Transverse colon (tissue), 4 donors: Measurements from ENCODE around the gene TSC22D1.

- PRO-cap, result no peak
- RAMPAGE, long total RNA, 4 experiments, result no peak in any of the 4 experiments
These were observed 714 bp upstream of the SLC25A15 start for GRCh38 chr13:40788692-40789102.

DNA sequence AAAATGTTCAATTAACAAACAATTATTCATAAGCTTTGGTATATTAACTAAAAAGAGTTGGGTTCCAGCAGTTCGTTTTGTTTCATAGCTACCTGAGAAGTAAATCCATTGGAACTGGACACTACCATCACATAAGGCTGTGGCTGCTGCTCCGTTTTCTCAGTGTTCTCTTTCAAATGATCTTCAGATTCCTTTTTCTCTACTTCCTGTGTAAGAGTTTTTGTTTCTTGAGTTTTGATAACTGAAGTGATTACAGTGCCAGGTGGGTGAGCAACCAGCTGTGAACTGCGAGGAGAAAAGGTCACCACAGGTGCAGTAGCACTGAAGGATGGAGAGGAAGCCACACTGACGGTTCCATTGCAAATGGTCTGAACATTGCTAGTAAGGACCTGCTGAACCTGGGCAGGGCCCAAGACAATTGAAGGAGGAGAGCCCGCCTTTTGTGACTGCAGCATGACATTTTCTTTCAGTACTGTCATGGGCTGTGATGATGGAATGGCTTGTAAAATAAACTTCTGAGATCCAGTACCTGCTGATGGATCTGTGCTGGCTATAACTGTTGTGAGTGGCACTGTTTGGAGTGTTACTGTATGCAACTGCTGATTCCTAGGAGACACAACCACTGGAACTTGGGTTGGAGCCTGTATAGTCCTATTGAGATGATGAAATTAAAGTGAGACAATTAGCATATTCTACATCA lies 85.6 kb downstream of the ELF1 start:
- PRO-cap, result no peak
- RAMPAGE, long total RNA, 4 experiments, result no peak in any of the 4 experiments

GRCh38 chr13:40940852-40941516 lies 78.1 kb downstream of the ELF1 start:
- PRO-cap, result no peak
- RAMPAGE, long total RNA, 4 experiments, result start-site peak on the minus strand in 1 of 4 experiments, at chr13:40941144-40941362 at its widest, 15 reads per replicate

GRCh38 chr13:40980562-40980939 lies 38.6 kb downstream of the ELF1 start:
- PRO-cap, result unidirectional peak, minus-strand start at chr13:40980666
- RAMPAGE, long total RNA, 4 experiments, result start-site peak on the minus strand in 1 of 4 experiments, at chr13:40980710-40980886 at its widest, 6 reads per replicate

DNA sequence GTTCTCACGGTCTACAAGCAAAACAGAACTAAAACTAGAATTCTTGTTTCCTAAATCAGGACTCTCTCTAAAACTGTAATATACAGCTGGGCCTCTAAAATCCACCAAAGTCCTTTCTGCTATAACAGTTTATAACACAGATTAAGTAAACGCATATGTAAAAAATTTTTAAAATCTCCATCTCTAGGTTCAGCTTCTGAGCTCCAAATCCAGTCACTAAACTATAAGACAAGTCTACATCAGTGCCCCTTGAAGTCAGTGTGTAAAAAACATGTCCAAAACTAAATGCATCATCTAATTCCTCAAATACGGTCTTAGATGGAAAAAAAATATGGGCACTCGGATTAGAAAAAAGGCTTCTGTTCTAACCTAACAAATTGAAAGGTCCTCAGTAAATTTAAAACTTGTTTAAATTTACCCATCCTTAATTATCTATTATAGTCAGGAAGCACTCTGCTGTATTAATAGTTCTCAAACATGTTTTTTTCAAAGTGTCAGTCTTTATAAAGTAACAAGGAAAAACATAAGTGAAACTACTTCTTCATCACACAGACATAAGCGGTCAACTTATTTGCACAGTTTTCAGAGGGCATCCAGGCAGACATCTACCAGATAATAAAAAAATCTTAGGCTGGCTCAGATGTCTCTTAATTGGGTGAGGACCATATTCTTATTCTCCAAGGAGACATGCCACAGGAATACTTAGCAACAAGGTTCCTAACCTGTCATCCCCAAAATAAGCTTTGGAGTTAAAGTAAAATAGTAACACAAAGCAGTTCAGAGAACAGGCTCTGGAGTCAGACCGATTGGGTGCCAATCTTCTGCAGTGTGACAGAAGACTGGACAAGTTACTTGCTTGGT lies 33.5 kb downstream of the ELF1 start:
- PRO-cap, result unidirectional peak, plus-strand start at position 585 of the sequence
- RAMPAGE, long total RNA, 4 experiments, result no peak in any of the 4 experiments

DNA sequence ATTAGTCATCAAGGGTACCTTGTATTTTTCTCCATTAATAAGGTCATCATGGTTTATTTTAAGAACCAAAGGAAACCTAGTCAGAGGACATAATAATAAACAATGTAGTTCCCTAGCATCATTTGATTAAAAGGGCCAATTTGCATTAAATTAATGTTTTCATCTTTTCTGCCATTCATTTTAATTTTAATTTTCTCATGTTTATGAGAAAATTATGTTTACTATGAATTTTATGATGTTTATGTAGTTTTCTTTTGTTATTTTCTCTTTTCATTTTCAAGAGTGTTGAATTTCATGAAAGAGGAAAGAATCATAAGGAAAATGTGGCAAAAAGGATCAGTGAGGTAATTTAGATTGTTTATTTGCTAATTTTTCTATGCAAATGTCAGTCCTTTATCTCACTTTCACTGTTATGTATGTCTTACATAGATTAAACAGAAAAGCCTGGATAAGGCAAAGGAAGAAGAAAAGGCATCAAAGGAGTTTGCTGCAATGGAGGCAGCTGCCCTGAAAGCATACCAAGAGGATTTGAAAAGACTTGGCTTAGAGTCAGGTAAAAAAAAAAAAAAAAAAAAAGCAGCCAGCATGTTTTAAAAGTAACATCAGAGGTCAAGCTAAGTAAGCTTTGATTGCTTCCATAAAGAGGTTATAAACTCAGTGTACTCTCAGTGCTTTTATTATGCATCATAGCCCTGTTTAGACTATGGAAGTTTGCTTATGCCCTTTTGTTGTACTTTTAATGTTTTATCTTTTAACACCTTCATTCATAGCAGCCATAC lies 3.6 kb downstream of the WBP4 start:
- PRO-cap, result no peak
- RAMPAGE, long total RNA, 4 experiments, result start-site peak on the plus strand in 1 of 4 experiments, centred at position 408 of the sequence, 16 reads per replicate

DNA sequence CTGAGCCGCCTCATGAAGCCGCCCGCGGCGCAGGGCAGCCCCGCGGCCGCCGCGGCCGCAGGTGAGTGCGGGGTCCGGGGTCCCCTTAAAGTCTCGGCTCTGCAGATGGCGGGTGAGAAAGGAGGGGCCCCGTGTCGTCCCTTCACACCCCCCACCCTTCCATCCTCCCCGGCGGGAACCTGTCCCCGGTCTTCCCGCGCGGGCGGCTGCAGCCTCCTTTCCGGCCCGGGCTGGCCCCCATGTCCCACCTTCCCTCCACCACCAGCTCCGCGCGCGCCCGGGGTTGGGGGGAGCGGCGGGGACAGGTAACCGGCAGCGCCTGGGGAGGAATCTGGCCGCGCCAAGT lies 319 bp downstream of the RGCC start:
- PRO-cap, result no peak
- RAMPAGE, long total RNA, 4 experiments, result no peak in any of the 4 experiments

DNA sequence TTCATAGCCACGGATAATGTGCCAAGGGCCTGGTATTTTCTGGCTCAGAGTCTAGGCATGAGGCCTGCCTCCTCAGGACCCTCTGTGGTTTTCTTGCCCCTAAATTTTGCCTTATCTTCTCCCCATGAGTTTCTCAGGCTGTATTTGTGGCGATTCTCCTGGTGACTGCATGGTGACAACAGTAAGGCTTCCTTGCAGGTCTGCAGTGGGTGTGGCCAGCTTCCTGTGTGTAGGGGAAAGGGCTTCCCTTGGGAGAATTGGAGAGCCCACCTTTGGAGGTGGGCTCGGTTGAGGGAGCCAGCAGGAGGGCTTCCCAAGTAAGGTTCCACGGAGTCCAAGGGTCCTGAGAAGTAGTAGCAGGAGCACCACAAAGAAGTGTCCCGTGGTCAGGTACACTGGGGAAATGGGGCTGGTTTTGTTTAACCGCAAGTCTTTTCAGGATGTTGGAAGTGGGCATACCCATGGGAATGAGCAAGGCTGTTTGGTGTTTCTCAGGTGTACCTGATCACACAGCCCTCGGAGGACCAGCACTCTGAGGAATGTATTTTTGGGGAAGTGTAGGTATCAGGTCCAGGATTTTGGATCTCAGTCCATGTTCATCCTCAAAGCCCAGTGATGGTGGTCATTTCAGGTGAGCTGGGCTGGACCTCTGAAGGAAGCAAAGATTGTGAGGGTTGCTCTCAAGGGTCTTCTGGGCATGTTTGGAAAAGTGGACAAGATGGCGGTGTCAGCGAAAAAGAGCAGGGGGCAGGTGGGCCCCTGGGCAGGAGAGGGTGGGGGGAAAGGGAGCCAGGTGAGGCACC lies 7.0 kb downstream of the RGCC start:
- PRO-cap, result no peak
- RAMPAGE, long total RNA, 4 experiments, result no peak in any of the 4 experiments

GRCh38 chr13:41955660-41956050 lies 5.3 kb downstream of the VWA8 start:
- PRO-cap, result no peak
- RAMPAGE, long total RNA, 4 experiments, result no peak in any of the 4 experiments

DNA sequence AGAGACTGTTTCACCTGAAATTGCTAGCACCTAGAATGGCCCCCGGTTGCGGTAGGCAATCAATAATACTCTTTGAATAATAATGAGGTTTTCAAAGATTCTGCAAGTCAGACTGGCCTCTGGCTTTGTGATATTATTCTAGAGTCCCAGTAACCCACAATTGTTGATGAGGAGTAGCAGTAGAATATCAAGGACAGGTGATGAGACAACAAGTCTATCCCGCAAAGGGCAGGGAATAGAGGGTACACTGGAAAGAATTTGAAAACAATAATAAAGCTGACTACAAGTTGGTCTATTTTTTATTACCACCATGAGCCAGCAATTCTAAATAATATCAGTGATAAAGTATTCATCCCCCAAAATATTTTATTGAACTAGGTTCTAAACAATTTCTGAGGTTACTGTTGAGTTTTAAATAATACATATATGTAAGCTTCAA lies 9.4 kb downstream of the FAM216B start:
- PRO-cap, result no peak
- RAMPAGE, long total RNA, 4 experiments, result no peak in any of the 4 experiments

DNA sequence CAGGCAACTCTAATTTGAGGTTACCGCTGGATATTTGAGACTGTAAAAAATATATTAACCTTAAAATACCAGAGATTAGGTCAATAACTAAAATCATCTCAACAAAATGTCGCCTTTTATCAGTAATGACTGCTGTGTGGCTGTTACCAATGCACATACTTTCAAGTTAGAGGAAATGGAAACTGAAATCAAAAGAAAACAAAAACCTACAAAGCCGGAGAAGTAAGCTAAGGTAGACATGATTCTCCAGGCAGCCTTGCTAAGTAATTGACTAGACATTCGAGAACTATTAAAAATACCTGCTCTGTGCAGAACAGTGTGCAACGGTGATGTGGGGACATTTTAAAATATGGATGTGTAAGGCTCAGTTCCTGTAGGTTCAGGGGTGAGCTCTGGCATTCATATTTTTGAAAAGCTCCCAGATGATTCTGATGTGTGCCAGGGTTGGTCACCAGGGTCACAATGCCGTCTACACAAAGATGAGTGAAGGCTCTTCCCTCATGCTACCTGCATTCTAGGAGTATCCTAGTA lies 575 bp upstream of the EPSTI1 start:
- PRO-cap, result no peak
- RAMPAGE, long total RNA, 4 experiments, result no peak in any of the 4 experiments

- PRO-cap, result no peak
- RAMPAGE, long total RNA, 4 experiments, result start-site peak on the minus strand in 2 of 4 experiments, at chr13:43871857-43872079 at its widest, 5 to 8 reads per replicate
These were observed 7.7 kb downstream of the CCDC122 start for GRCh38 chr13:43871705-43872389.

DNA sequence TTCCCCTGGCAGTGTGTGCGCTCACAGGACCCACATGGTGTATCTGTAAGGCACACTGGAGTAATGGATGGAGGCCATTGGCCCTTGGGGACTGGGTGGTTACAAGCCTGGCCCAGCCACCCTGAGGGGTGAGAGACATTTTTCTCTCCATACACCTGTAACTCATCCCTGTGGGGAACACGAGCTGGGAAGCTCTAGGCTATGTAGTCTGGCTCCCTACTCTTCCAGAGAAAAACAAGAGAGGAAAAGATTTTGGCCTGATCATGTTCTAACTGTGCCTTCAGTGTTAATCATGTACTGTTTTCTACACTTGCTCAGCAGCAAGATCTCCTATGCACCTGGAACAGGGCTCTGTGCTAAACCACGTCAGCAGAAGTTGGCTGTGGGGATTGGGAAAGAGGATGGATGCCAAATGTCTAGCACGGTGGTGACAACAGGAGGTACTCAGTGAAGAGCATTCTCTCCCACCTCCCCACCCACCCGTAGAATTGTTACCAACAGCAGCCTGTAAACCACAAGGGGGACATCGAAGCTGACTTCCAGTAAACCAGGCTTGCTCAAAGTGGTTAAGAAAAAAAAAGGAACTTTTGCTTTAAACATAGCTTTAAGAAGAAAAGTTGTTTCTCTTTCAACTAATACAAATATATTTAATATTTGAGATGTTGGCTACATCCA lies 44.2 kb downstream of the SMIM2 start:
- PRO-cap, result no peak
- RAMPAGE, long total RNA, 4 experiments, result start-site peak on the plus strand in 1 of 4 experiments, centred at position 225 of the sequence, 8 reads per replicate

GRCh38 chr13:44218619-44219335 lies 57.7 kb upstream of the SMIM2 start:
- PRO-cap, result no peak
- RAMPAGE, long total RNA, 4 experiments, result no peak in any of the 4 experiments

- PRO-cap, result no peak
- RAMPAGE, long total RNA, 4 experiments, result no peak in any of the 4 experiments
These were observed 82.3 kb upstream of the SMIM2 start for GRCh38 chr13:44243085-44243952.

DNA sequence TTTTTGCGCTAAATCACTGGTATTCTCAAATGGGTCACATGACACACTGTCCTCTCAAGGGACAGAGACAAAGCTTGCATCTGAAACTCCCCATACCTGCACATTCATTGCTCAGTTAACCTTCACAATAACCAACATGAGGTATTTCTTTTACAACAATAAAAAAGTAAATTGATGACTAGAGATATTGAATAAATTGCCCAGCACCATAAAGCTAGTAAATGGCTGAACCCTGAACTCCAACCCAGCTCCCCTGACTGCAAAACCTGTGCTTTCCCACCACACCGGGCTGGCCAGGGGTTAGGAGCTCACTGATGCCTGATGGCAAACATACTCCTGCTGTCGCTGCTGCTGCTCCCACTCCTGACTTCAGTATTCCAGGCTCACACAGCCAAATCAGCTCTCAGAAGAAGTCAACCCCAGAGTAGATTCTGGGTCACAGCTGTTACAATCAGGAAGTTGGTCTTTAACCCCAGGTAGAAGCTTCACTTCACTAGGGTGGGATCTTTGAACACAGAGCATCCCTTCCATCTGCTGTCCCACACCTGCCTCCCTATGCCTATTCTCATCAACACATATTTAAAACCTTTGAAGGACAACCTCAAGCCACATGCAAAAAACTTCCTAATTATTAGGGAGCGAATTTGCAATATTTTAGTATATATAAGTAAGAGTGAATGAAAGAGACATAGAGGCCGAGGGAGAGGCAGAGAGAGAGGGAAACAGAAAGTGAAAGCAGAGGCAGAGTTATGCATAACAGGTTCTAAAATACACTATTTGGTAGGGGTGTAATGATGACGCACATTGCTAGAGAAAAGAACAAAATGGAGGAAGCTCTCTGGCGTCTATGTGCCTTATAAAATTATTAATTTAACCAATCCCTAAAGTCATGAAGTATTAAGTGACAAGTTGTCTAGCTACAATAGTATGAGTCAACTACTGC lies 99.5 kb upstream of the SERP2 start:
- PRO-cap, result no peak
- RAMPAGE, long total RNA, 4 experiments, result no peak in any of the 4 experiments

DNA sequence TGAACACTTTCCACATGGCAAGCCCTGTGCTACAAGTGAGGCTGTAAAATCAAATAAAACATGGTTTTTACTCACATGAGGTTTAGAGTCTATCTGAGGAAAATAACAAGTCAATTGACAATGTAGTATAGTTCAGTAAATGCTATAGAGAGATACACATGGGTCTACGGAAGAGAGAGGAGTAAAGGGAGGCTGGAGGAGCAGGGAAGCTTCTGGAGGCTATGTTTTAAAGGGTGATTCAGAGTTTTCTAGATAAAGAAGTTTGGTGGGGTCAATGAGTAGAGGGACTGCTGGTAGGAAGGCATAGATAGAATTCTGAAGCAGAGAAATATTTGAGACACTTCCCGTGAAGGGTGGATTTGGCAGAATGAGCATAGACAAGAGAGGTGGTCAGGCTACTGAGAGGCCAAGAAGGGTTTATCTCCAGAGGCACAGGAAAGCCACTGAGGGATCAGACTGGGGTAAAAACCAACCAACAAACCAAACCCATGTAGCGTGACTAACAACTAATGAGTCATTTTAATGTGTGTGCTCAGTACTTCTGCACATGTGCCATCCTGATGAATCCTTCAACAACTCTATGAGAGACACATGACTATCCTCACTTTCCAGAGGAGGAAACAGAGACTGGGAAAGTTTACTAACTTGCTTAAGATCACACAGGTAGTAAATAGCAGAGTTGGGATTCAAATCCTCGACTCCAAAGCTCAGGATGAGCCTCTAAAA lies 60.0 kb upstream of the SERP2 start:
- PRO-cap, result unidirectional peak, minus-strand start at position 470 of the sequence
- RAMPAGE, long total RNA, 4 experiments, result no peak in any of the 4 experiments

GRCh38 chr13:44362158-44362580 lies 11.5 kb upstream of the SERP2 start:
- PRO-cap, result no peak
- RAMPAGE, long total RNA, 4 experiments, result no peak in any of the 4 experiments

GRCh38 chr13:44432704-44433831 lies 59.4 kb downstream of the SERP2 start:
- PRO-cap, result unidirectional peak, minus-strand start at chr13:44433338
- RAMPAGE, long total RNA, 4 experiments, result no peak in any of the 4 experiments

- PRO-cap, result bidirectional peak, plus-strand start at chr13:44576384, minus-strand start at chr13:44576325
- RAMPAGE, long total RNA, 4 experiments, result no peak in any of the 4 experiments
These were observed at the start of gene TSC22D1 for GRCh38 chr13:44576300-44576878. Gene TSC22D1, minus strand, starts transcription at chr13:44576330.